Pericardium fibroblast (primary cell): ENCODE measurements around a stretch of chr18.

DNA sequence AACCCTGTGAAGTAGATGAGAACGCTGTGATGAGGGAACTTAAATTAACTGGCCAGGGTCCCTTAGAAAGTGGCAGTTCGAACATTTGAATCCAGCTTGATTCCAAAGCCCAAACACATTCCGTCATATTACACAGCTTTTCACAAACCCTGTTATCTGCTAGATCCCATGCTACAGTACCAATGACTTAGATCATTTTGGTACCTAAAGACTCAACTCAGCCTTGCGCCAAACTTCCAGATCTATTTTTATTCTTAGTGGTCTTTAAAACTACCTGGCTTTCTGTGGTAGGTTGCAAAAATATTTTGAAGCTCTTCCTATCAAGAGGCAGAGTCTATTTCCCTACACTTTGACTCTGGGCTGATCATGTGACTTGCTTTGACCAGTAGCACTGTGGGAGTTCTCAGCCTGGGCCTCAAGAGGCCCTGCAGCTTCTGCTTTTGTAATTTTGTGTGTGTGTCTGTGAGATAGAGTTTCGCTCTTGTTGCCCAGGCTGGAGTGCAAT lies 5.3 kb downstream of the ABHD3 start:
- RAMPAGE, long total RNA, result no peak

DNA sequence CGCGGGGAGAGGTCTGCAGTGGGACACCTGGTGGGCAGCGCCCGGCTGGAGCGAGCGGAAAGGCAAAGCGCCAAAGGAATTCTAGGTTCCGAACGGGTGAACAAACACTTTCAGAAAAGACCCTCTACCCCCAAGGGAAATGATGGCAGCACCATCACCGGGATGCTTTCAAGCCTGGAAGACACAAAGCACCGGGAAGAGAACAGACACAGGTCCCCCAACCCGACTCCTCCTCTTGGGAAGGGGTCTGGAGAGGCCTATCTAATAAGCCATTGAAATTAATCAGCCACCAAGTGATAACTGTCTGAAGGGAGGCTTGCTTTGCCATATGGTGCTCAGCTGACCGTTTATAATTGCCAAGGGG lies 1.3 kb downstream of the MIB1 start:
- RAMPAGE, long total RNA, result no peak

DNA sequence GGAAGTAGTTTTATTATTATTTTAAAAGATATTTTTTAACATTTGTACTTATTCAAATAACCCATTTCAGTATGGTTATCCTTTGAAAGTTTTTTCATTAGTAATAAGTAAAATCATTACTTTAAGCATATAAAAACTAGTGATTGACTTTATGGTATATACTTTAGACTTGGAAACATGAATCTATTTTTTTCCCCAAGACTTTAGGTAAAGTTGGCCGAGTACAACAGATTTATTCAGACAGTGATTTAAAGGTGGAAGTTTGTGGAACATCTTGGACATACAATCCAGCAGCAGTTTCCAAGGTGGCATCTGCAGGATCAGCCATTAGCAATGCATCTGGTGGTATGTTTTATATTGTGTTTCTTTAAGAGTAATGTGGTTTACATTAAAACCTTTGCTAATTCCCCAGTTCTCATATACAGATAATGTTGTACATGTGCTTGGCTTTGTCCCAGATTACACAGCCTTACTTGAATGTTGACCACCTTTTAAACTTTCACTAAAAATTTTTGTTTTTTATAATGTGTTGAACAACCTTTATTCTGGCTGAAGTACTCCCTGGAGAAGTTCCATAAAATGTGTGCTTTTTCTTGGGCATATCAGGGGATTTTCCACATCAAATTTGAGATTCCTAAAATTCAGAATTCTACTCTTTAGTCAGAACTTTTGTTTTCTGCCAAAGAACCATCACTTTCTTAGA lies 57.4 kb downstream of the MIB1 start:
- RAMPAGE, long total RNA, result no peak

DNA sequence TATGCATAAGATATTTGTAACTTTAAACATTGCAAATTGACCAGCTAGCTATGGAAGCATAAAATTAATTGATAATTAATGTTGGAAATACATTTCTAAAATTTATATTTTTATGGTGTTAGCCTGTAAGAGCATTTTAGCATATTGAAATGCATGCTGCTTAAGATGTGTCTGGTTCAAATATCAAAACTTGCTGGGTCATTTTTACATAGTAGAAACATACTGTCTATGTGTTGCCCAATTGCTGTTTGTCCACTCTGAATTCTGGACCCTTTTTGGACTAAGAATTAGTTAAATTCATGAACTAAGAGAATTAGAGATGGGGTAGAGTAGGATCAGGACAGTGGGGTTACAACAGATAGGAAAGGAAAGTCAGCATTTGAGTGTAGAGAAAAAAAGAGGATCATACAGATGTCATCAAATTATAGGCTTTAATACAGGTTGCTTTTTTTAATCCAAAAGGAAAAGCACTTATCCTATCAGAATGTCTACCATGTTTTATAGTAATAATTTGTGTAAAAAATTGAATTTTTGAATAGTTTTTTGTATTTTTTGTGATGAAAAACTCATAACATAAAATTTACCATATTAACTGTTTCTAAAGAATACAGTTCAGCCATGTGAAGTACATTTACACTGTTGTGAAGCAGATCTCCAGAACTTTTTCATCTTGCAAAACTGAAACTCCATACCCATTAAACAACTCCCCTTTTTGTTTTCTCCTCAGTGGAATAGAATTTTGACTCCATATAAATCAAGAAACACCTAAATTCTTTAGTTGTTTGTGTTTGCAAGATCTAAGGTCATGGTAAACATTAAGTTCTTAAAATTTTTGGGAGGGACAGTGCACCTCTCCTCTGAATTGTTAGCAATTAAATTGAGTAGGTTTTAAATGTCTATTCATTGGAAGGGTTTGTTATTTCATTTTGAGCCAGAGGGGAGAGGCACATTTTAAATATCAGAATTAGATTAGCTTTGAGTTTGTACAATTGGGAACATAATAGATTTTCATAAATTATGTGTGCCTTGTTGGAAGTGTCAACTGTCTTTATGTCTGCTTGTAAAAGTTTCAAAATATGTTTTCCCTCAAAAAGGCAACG lies 127.3 kb downstream of the MIB1 start:
- RAMPAGE, long total RNA, result no peak

GRCh38 chr18:21900612-21901125 lies 160.1 kb downstream of the MIB1 start:
- RAMPAGE, long total RNA, result no peak

GRCh38 chr18:21980593-21980982 lies 188.8 kb upstream of the GATA6 start:
- RAMPAGE, long total RNA, result no peak

- RAMPAGE, long total RNA, result no peak
Observed at GRCh38 chr18:22040567-22040766, 128.9 kb upstream of the GATA6 start.

- RAMPAGE, long total RNA, result no peak
Observed at GRCh38 chr18:22044957-22045800, 124.2 kb upstream of the GATA6 start.

DNA sequence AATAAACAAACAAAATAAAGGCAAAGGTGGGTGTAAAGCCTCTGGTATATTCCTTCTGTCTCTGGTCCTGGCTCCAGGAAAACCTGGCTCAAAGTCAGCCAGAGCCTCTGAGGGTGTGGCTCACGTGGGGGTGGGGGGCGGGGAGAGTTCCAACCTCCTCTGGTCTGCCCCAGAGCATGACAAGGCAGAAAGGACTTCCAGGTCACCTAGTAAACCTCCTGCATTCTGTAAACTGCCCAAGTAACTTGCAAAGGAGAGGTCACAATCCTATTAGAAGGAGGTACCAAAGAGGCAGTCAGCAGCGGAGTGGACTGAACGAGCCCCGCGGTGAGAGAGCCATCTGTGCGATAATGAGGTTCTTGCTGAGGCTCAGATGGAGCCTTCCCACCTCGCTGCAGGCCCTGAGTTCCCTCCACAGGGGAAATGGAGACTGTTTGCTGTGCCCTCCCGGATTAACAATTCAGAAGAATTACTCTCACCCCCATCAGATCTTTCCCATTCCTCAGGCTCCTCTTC lies 58.9 kb upstream of the GATA6 start:
- RAMPAGE, long total RNA, result no peak

DNA sequence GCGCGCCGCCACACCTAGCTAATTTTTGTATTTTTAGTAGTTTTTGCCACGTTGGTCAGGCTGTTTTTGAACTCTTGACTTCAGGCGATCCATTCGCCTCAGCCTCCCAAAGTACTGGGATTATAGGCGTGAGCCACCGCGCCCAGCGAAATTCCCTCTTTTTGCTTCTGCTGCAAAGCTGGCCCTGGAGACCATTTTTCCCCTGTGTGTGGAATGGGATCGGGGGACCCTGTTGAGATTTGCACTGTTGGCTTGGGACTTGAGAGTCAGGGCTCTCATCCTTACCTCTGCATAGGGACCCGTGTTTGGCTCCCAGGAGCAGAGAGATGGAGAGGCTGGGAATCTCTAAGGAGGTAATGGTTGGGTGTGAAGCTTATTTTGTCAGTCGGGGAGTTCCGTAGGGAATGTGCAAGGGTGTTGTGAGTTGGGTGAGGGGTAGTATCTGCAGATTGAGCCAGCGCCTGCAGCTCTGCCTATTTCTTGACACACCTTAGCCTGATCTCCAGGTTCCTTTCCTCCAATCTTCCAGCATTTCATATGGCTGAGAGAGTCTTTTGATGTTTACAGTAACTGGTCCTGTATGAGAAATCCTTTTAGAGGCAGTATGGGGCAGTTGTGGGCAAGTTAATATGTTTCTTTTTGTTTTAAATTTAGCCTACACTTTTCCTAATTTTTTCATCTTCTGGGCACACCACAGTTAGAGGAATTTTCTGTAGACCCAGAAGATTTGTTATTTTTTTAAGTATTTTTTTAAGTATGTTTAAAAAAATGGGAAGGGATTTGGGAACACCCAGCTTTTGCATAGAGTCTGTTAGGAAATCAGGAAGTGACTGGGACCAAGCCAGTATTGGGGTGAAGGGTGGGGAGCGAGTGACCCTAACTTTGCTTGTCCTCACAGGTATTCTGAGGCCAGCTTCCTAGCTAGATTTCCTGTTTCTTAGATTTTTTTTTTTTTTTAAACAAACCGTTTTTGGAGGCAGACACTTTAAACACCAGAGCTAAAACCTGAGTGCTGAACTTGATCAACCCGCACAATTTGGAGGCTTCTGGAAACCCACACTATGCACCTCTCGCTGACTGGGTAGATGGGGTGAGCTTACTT lies 4.7 kb downstream of the GATA6 start:
- RAMPAGE, long total RNA, result no peak

GRCh38 chr18:22286555-22287251 lies 117.3 kb downstream of the GATA6 start:
- RAMPAGE, long total RNA, result no peak

GRCh38 chr18:22346767-22347644 lies 70.7 kb downstream of the CTAGE1 start:
- RAMPAGE, long total RNA, result no peak

DNA sequence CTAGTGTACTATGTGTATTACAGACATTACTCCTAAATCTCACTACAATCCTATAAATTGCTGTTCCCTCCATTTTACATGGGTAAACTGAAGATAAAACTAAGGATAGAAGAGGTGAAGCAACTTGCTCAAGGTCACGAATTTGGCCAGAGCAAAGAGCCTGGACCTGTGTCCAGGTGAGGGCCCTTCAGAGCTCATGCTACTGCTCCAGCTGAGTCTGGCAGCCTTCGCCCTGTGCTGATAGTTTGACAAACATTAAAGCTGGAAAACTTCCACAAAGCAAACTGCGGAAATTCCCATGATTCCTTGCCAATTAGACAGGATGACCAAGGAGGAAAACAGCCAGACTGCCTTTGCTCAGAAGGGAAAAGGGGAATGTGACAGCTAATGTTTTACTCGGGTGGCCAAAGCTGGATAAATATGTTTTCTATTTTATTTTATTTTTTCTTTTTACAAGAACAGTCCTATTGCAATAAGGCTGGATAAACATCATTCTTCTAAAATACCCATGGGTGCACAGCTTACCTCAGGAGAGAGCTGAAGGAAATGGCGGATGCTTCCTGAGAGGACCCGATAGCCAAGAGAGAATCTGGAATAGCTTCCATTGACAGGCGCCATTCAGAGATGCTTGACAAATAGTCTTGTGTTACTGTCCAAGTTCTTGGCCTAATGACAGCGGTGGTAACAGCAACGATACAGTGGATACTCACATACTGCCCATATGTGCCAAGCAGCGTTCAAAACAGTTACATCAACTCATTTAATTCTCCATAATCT lies 5.3 kb upstream of the CTAGE1 start:
- RAMPAGE, long total RNA, result no peak

DNA sequence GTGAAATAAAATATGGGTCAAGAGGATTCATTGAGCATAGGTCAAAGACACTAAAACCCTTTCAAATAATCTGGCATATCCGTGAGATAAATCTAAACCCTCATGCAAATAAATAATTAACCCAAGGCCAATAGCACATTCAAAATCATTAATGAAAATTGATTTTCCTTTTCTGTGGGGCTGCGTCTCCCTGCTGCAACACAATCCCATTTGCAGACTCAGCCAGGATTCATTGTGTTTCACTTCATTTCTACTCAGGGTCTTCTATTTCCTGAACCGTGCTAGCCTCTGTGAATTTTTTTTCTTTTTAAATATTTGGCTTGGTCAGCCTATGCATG lies 10.1 kb upstream of the CTAGE1 start:
- RAMPAGE, long total RNA, result no peak

DNA sequence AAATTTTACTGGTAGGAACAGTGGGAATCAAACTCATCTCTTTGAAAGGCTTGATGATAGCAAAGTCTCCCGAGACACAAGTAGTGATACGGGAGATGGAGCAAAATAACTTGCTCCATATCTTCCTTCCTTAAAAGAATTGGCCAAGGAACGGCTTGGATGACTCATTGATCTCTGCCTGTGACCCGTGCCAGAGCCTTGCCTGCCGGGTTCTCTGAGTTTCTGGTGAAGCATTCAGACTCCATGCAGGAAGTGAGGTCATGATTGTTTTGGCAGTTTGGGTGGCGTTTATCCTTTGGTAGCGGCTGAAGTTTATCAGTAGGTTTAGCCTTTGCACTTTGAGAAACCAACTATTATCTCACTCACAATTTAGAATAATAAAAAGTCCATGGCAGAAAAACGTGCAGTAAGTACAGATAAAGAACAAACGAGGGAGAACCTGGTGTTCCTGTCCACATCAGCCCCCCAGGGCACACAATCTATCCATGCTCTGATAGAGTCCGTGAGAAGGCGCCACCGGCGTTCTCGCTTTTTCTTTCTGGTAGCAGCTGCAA lies 14.9 kb upstream of the CTAGE1 start:
- RAMPAGE, long total RNA, result no peak

DNA sequence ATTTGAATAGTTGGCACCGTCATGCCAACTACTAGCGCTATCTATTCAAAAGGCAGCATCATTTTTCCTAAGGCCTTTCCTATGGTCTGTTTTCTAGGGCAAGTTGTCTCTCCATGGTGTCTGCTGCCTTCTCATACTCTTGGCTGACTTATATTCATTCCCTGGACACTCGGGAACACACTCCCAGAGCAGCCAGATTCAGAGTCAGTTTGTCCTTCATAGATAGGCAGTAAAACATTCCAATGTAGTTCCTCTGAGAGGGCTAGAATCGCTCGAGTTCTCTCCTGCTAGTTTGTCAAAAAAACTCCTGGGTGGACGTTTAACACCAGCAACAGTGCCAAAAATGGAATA lies 129.2 kb upstream of the CTAGE1 start:
- RAMPAGE, long total RNA, result no peak

GRCh38 chr18:22613292-22613904 lies 195.7 kb upstream of the CTAGE1 start:
- RAMPAGE, long total RNA, result no peak

DNA sequence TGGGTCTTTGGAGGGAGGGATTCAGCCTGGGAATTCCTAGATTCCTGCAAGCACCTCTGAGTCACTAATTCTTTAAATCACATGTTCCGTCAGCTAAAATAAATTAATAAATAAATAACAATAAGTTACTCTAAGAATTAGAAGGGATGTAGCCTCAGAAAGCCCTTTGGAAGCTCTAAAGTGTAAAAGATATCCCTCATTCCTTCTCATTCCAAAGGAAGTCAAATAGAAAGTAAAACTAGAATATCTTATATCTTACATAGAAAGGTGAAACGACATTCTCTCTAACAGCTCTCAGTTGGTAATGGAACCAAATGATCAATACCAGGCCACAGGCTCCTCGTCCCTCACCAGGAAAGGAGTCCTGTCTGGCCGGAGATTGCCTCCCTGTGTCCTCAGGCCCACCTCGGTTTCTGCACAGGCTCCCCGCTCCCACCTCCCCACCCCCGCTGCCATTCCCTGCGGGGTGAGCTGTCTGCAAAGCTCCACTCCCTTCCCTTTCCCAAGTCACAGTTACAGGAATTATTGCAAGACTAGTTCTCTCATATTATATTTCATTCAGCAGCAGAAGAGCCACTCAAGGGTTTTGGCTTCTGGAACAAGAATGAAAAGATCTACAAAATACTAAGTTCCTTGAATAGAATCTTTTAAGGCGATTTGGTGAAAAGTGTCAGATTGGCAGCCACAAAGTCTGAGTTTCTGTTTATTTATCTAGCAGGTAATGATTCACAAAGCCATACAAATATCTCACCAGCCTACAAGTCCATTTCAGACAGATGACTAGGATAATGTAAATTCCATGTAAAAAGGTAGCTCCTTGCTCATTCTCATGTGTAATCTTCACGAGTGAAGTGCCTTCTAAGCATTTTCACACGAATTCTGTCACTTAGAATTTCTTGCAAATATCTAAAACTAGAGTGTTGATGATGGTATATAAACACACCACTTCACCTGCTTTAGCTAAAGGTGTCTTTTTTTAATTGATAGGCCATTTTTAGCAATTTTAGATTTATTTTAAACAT lies 222.0 kb upstream of the RBBP8 start:
- RAMPAGE, long total RNA, result no peak

- RAMPAGE, long total RNA, result no peak
Observed at GRCh38 chr18:22822204-22822523, 111.0 kb upstream of the RBBP8 start.

GRCh38 chr18:23143873-23144476 lies 8.7 kb downstream of the CABLES1 start:
- RAMPAGE, long total RNA, result no peak